ENCODE measurements around a stretch of chr5.

DNA sequence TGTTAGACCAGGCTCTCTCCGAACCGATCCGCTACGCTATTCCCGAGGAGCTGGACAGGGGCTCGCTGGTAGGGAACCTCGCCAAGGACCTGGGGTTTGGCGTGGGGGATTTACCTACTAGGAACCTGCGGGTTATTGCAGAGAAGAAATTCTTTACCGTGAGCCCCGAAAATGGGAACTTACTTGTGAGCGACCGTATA lies 323 bp downstream of the PCDHGB3 start:
- PRO-cap = no peak
- RAMPAGE, long total RNA, 3 experiments = no peak in any of the 3 experiments

- PRO-cap = bidirectional peak, plus-strand start at chr5:141509288, minus-strand start at chr5:141509165
- RAMPAGE, long total RNA, 3 experiments = no peak in any of the 3 experiments
These were observed 19.9 kb downstream of the PCDHGC5 start for GRCh38 chr5:141508325-141509548.

GRCh38 chr5:141564047-141564510 lies 54.7 kb downstream of the DIAPH1 start:
- PRO-cap = no peak
- RAMPAGE, long total RNA, 3 experiments = no peak in any of the 3 experiments

DNA sequence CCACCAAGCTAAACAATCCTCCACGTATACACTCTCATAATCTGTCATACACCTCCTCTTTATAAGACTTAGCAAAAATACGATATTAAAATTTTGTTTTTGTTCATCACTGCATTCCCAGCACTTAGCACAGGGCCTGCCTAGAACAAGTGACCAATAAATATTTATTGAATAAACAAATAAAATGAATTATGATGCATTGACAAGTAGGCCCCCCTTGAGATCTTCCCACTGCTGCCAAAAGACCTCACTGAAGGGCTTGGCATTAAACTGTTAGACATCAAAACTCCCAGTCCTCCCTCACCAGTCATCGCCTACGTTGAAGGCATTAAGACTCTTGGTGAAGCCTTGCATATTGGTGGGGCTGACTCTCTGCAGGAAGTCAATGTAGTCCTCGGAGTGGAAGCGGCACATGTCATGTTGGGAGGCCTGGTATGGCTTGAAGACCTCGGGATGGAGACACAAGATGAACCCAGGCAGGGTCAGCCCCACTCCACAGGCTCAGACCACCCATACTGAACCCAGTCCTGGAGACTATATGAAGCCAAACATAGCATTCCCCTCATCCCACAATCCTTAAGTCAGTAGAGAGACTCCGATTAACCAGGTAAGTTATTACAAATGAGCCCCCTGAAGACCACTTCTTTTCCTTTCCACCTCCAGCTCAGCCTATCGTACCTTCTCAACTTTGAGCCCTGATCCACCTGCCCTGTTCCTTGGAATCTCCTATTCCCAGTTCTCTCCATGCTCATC lies 2.0 kb downstream of the HDAC3 start:
- PRO-cap = no peak
- RAMPAGE, long total RNA, 3 experiments = no peak in any of the 3 experiments

DNA sequence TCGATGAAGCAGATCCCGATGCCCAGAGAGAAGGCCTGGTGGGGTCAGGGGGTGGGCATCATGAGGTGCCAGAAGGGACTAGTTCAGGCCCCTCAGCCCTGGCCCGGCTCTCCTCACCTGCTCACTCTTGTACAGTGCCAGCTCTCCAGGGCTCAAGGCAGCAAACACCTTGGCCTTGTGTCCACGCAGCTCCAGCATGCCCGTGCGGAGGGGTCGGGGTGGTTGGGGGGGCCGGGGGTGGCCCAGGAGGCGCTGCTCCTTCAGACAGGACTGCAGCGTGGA lies 9.5 kb downstream of the ARAP3 start:
- PRO-cap = no peak
- RAMPAGE, long total RNA, 3 experiments = no peak in any of the 3 experiments

GRCh38 chr5:141704767-141705007 lies 22.7 kb upstream of the ARAP3 start:
- PRO-cap = no peak
- RAMPAGE, long total RNA, 3 experiments = no peak in any of the 3 experiments

- PRO-cap = no peak
- RAMPAGE, long total RNA, 3 experiments = no peak in any of the 3 experiments
These were observed 72.4 kb downstream of the PCDH1 start for GRCh38 chr5:141805533-141806393.

GRCh38 chr5:141848960-141849249 lies 29.3 kb downstream of the PCDH1 start:
- PRO-cap = no peak
- RAMPAGE, long total RNA, 3 experiments = no peak in any of the 3 experiments

DNA sequence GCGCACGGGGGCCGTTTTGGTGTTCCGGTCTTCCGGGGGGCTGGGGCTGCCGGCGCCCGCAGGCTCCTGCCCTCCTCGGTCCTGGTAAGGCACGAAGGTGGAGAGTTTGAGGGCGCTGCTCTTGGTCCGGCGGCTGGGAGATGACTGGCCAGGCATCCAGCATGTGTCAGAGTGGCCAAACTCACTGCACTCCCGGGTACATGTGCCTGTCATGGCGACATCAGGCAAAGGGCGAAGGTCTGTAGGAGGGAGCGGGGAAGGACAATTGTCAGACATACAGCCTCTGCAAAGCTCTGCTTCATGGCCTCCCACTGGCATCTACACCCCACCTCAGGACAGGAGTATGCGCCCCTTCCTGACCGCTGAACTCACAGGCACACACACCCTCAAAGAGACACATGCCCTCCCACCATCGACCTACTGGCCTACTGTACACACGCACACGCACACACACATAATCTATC lies 24.0 kb downstream of the PCDH1 start:
- PRO-cap = no peak
- RAMPAGE, long total RNA, 3 experiments = no peak in any of the 3 experiments

- PRO-cap = no peak
- RAMPAGE, long total RNA, 3 experiments = no peak in any of the 3 experiments
These were observed 13.9 kb downstream of the PCDH1 start for GRCh38 chr5:141864159-141864816.

DNA sequence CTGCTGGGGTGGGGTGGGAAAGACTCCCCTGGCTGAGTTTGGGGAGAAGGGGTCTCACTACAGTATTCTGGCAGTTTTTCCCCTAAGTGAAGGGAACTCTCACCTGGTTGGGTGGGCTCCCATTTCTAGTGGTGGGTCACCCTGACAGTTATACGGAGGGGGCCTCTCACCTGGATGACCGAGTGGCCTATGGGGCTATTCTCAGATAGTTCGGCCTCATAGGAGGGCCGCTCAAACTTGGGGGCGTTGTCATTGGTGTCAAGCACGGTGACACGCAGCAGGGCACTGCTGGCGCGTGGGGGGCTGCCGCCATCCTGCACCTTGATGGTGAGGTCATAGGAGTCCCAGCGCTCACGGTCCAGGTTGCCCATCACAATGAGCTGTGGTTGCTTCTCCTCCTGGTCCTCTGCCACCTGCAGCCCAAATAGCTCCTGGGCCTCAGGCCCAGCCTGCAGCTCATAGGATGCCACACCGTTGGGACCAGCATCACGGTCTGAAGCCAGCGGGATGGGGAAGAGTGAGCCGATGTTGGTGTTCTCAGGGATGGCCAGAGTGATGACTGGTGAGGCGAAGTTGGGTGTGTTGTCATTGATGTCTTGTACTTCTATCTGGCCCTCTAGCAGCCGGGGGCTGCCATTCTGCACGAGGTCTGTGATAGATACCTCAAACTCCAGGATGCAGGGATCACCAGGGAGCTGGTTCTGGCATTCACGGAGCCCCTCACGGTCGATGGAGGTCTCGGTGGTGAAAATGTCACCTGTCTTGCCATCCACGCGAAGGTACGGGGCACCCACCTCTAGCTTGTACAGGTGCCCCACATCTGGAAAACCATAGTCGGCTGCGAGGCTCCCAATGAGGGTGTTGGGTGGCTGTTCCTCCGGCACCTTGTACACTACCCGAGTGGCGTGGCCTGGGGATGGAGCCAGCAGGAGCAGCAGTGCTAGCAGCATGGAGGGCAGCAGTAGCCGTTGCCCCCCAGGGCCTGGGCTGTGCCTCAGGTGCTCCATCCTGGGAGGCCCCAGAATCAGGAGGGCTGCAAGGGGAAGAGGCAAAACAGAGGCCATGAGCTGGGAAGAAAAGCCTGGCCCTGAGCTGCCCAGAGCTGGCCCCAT lies 9.5 kb downstream of the PCDH1 start:
- PRO-cap = no peak
- RAMPAGE, long total RNA, 3 experiments = no peak in any of the 3 experiments

DNA sequence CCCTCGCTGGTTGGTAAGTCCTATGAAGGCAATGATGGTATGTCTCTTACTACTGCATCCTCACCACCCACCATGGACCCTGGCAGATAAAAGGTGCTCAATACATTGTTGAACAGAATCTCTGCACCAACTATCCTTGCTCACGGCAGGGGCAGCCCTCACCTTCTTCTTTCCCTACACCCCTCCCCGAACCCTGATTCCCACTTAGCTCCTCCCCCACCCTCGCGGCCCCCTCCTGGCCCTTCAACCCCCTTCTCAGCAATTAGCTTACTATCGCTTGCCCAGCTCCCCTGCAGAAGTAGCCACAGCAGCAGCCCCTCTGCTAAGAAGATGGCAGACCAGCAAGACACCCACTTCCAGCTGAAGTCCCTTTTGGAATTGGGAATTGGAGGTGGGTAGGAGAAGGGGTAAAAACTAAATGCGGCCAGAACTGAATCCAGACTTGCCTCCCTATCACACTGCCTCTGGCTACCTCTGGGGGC lies 2.9 kb downstream of the PCDH1 start:
- PRO-cap = no peak
- RAMPAGE, long total RNA, 3 experiments = no peak in any of the 3 experiments

DNA sequence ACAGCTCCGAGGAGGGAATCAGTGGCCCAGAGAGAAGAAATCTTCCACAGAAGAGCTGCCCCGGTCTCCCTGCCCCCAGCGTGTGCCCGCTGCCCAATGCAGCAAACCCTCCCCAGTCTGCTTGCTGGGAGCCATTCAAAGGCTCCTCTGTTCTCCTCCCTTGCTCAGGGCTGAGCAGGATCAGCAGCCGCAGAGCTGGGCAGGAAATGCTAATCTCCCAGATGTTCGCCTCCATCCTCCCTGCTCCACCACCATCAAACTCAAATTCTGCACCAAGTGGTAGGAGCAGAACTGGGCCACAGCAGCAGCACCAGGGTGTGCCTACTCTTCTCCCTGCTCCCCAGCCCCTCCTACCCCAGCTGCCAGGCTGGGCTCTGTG lies 1.7 kb upstream of the PCDH1 start:
- PRO-cap = no peak
- RAMPAGE, long total RNA, 3 experiments = no peak in any of the 3 experiments

DNA sequence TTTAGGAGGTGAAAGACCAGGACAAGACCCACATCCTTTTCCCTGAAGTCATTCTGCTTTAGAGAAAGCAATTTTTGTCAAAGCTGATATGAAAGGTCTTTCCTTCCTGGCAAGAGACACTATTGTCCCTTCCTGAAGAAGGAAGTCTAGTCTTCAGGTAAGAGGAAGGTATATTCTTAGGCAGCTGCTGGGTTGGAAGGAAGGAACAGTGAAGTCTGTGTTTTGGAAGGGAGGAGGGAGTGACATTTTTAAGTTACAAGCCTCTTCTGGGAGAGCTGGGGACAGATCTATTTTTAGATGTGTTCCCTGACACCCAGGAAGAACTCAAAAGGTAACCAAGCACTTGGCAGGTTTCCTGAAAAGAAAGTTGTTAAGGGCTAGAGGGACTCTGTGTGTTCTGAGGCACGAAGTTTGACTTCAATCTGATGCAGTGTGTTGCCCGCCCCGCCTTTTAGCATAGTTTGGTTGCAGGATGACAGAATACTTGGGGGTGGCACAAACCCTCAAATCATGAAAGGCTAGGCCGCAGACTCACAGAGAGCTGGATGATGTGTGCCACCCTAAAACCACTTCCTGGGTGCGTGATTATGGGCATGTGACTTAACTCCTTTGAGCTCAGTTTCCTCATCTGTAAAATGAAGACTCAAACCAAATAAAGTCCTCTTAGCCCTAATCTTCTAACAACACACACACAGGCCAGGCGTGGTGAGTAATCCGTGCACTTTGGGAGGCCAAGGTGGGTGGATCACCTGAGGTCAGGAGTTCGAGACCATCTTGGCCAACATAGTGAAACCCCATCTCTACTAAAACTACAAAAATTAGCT lies 13.0 kb upstream of the NDFIP1 start:
- PRO-cap = no peak
- RAMPAGE, long total RNA, 3 experiments = no peak in any of the 3 experiments

GRCh38 chr5:142130134-142130405 lies 21.5 kb downstream of the NDFIP1 start:
- PRO-cap = no peak
- RAMPAGE, long total RNA, 3 experiments = no peak in any of the 3 experiments

DNA sequence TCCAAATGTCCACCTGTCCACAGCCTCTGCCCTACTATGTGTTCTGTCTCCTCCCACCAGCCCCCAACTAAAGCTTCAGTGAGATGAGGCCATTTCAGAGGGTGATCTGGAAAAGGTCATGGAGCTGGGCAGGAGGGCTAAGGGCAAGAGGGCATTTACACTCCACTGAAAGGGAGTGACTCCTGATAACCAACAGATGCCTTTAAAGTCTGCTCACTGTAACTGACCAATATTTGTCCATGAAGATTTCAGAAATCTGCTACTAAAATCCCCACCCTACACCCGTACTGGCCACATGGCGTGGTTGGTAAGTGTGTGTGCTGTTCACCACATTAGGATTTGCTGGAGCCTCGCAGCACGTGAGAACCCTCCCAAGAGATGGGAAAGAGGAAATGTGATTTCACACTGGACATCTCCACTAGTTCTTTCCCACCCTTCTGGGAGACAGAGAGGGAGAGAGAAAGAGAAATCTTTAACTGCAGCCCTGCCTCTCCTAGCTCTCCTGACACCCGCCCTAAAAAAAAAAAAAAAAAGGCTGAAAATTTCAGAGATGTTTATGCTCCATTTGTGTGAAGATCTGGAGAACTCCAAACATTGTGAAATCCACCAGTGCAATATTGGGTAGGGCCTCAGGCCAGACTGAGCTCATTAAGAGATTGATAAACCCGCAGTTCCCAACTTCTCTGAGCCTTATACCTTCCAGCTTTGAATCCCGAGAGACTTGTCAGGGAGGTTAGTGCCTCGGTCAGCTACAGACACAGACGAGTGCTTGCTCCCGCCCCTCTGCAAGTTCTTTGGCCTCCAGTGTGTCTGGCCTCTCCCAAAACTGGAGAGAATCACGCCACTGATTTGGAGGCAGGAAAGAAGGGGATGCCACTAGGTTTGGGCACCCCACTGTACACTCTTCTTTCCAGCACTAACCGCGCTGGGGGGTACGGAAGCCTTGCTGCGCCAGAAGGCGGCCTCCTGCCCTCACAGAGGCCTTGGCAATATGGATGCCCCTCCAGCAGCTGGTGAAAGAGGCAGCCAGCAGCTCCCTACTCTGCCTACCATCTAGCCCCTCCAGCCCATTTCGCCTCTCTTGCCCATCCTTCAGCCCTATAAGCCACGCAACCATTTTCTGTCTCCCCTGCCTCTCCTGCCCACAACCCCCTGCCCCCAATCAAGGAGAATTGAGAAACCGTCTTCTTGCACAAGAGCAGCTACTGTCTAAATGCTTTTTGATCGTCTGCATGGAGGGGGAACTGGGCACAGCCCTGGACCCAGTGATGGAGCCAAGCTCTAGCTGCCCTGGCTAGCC lies 1.8 kb downstream of the SPRY4 start:
- PRO-cap = bidirectional peak, plus-strand start at position 609 of the sequence, minus-strand start at position 504 of the sequence
- RAMPAGE, long total RNA, 3 experiments = no peak in any of the 3 experiments

DNA sequence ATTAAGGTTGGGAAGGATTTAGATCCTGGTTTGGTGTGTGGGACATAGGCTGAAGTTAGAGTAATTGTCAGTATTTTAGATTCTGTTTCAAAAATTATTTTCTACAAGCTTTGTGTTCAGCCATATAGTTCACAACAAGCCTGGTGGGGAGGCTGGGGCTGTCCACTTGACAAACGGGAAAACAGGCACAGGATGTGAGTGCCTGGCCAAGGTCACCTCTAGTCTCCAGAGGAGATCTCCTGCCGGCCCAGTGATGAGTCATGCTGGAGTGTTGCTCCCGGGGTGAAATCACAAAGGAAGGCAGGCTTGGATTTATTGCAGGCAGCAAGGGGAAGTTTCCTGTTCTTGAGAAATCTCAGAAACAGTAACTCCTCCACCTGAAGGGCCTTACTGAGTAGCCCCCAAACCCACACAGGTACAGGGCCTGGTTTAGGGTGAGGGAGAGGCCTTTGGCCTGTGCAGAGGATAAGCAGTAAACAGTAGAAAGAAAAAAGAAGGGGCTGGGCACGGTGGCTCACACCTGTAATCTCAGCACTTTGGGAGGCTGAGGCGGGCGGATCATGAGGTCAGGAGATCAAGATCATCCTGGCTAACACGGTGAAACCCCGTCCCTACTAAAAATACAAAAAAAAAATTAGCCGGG lies 38.0 kb upstream of the SPRY4 start:
- PRO-cap = no peak
- RAMPAGE, long total RNA, 3 experiments = no peak in any of the 3 experiments

GRCh38 chr5:142412610-142412904 lies 87.7 kb upstream of the SPRY4 start:
- PRO-cap = no peak
- RAMPAGE, long total RNA, 3 experiments = no peak in any of the 3 experiments

DNA sequence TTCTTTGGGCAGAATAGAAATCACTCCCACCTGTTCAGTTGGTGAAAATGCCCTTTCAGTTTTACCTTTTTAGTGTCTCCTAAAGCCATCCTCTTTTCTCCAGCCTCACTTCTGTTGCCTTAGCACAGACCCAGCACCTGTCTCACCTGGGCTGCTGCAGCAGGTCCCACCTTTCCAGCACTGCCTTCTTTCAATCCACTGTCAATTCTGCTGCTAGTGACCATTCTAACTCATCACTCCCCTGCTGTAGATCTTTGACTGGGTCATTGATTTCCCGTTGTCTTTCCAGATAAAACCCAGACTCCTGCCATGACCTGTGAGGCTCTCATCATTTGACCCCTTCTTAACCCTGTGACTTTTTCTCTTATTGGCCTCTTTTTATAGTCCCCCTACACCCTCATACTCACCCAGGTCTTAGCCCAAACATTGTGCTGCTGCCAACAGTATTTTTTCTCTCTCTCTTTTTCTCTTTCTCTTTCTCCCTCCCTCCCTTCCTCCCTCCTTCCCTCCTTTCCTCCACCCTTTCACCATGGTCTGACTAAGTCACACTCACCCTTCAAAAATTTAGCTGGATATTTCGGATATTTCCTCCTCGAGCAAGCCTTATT lies 64.9 kb downstream of the FGF1 start:
- PRO-cap = no peak
- RAMPAGE, long total RNA, 3 experiments = no peak in any of the 3 experiments

GRCh38 chr5:142698988-142699312 lies 13.1 kb upstream of the FGF1 start:
- PRO-cap = no peak
- RAMPAGE, long total RNA, 3 experiments = no peak in any of the 3 experiments

All from subcutaneous adipose tissue (tissue), 3 donors.